A673 (cell line): ENCODE measurements around the gene ABRAXAS1.

DNA sequence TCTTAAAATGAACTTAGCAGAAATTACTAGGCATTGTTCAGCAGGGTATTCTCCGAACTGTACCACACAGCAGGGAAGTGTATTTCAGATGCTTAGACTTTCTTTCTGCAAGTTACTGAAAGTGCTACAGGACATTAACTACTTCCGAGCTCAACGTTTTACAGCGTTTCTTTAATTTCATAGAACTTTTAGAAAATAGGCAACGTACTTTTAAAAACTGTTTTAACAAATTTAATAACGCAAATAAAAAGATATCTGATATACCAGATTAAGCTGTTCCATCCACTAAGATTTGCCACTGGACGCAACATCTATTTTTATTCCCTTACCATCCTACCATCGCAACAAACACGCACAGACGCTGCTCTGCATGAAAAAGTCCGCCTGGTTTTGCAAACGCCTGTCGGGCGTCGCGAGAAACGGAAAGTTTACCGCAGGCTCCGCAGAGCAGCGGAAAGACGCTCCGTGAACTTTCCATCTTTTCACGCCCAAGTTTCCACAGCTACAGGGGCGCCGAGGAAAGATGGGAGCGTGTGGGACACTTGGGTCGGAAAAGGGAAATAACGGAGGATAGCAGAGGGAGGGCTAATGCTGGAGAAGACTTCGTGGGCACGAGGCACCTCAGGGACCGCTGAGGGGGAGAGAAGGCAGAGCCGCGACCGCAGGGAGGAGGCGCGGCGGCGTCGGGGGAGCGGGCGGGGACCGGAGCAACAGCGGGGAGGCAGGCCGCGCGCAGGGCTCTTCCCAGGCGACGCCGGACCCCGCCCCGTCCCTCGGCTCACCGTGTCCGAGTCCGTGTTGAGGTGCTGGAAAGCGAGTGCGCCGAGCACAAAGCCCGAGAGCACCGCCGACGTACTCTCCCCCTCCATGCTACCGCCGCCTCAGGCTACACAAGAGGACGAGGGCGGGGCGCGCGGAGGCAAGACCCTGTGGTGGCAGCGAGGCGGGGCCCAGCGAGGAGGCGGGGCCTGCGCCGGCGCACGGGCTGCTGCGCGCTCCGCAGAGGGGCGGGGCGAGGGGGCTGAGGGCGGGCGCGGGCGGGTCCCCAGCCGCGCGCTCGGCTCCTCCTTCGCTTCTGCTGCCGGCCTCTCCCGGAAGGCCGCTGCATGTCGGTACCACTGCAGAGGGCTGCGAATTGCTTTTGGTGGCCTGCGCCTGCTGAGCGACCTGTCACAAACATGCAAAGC lies at the start of gene ABRAXAS1:
ABRAXAS1 (minus strand) TSS at position 897 of the 1,187 bp plus-strand sequence.
- PRO-cap = bidirectional peak, plus-strand start at position 1,075 of the sequence, minus-strand start at position 892 of the sequence

- PRO-cap = no peak
These were observed 561 bp upstream of the NKX6-1 start for GRCh38 chr4:84499722-84499983.

DNA sequence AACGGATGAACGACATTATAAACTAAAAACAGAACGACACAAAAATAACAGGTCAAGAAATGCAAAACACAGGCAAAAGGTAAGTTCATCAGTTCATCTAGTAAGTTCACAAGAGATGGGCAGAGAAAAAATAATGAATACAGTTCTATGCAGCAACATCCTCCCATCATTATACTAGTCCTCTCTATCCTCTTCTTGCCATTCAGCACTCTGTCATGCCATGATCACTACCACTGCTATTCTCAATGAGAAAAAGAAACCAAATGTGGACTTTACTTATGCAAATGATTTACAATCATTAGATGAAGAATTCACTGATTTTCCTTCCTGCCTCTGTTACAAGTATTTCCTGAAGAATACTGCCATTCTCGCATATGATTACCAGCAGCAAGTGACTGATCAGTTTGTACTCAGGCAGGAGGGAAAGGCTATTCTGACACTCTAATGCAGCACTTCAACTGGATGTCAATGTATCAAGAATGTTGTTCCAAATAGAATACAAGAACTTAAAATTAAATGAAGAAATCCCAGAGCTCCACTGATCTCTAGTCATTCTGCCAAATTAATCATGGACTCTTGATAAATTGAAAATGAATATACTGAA lies 50.3 kb downstream of the WDFY3 start:
- PRO-cap = bidirectional peak, plus-strand start at position 402 of the sequence, minus-strand start at position 212 of the sequence

GRCh38 chr4:84939942-84940643 lies 26.4 kb downstream of the WDFY3 start:
- PRO-cap = no peak

DNA sequence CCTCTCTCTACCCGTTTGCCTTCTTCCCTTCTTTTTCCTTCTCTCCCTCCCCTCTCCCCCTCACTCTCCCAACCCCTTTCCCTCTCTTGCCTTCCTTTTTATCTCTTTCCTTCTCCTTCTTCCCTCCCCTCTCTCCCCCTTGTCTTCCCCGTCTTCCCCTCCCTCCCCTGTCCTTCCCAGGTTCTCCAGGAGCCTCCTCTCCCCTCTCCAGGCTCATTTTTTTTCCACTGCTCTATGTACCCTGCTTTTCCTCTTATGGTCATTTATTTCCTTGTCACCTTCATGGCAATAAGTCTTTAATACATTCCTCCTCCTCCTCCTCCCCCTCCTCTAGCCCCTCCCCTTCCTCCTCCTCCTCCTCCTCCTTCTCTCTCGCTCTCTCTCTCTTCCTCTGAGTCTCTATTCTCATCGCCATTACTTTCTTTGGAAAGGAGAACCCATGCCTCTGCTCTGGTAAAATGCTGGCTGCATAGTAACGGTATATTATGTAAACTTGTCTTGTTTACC lies 35.6 kb downstream of the ARHGAP24 start:
- PRO-cap = no peak

GRCh38 chr4:85603833-85604267 lies 128.9 kb downstream of the ARHGAP24 start:
- PRO-cap = no peak

GRCh38 chr4:85659588-85660082 lies 184.7 kb downstream of the ARHGAP24 start:
- PRO-cap = no peak

- PRO-cap = no peak
These were observed 325.2 kb downstream of the ARHGAP24 start for GRCh38 chr4:85799917-85800739.

GRCh38 chr4:85882423-85883044 lies 407.6 kb downstream of the ARHGAP24 start:
- PRO-cap = no peak

- PRO-cap = unidirectional peak, minus-strand start at chr4:85922489
These were observed 437.5 kb downstream of the MAPK10 start for GRCh38 chr4:85922315-85922708.

DNA sequence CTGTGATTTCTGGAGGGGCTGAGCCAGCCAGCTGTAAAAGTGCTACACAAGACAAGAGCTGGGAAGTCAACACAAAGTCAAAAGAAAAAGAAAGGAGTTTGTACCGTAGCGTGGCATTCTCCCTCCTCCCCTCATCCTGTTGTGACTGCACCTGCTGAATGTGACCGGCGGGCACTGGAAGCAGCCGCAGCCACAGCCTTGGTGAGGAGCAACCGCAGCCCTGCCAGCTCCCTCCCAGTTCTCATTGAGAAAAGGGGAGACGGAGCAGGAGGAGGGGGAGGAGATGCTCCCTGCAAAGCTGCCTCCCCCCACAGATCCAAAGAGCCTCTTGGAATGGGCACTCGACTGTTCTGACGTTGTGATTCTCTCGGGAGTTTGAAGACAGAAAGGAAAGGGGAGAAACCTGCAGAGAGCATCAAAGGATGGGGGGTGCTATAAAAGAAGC lies 429.9 kb downstream of the MAPK10 start:
- PRO-cap = no peak

- PRO-cap = no peak
These were observed 426.8 kb downstream of the MAPK10 start for GRCh38 chr4:85932743-85933701.

DNA sequence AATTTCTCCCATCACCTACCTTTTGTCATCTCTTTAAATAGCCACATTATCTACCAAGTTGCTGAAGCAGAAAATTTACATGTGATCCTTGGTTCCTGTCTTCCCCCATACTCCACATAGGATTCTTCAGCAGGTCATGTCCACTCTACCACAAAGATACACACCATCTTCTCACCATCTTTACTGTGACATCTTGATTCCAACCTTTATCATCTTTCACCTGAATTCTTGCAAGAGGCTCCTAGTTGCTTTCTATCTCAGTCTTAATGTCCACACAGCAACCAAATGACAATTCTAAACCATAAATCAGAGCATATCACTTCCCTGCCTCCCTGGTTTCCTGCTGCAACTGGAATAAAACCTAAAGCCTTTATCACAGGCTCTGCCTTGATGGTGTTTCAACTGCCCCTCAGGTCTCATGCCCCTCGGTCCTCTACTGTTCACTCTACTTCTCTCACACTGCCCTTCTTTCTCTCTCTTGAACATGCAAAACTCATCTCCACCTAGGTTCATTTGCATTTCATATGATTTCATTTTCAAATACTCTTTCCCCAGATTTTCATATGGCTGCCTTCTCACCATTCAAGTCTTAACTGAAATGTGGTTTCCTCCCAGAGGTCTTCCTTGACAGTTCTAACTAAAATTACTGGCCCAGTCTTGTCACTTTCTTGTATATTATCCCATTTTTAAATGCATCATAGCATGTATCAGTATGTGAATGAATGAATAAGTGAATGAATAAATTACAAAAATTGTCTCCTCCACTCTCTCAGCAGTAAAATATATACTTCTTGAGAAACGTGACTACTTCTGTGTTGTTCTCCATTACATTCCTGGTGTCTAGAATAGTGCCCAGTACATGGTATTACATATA lies 91.5 kb downstream of the MAPK10 start:
- PRO-cap = no peak

GRCh38 chr4:86582456-86582867 lies 11.7 kb upstream of the PTPN13 start:
- PRO-cap = no peak

- PRO-cap = bidirectional peak, plus-strand start at chr4:86936356, minus-strand start at chr4:86936176
These were observed 1.3 kb downstream of the AFF1 start for GRCh38 chr4:86936046-86936551.

- PRO-cap = unidirectional peak, minus-strand start at chr4:87017834
These were observed 83.0 kb downstream of the AFF1 start for GRCh38 chr4:87017472-87018517.

DNA sequence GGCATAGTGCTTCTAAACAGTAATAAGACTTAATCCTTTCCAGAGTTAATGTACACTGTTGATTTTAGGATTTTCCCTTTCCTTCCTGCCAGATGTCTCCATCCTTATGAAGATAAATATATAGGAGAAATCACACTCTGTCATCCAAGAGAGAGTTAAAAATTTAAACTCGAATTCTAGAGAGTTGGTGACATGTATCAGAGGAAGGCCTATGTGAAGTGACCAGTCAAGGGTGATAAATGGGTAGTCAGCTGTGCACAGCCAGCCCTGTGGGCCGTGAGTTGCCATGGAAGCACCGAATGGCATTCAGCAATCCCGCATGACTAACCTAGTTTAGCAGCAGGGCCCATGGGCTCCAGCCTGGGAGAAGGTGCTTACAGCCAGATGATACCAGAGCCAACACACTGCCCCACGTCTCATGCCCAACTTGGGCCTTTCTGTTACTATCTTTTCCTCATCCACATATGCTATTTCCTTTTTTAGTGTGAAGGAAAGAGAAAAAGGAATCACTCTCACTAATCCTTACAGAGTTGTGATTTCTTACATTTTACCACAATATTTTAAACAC lies 104.0 kb downstream of the AFF1 start:
- PRO-cap = no peak

DNA sequence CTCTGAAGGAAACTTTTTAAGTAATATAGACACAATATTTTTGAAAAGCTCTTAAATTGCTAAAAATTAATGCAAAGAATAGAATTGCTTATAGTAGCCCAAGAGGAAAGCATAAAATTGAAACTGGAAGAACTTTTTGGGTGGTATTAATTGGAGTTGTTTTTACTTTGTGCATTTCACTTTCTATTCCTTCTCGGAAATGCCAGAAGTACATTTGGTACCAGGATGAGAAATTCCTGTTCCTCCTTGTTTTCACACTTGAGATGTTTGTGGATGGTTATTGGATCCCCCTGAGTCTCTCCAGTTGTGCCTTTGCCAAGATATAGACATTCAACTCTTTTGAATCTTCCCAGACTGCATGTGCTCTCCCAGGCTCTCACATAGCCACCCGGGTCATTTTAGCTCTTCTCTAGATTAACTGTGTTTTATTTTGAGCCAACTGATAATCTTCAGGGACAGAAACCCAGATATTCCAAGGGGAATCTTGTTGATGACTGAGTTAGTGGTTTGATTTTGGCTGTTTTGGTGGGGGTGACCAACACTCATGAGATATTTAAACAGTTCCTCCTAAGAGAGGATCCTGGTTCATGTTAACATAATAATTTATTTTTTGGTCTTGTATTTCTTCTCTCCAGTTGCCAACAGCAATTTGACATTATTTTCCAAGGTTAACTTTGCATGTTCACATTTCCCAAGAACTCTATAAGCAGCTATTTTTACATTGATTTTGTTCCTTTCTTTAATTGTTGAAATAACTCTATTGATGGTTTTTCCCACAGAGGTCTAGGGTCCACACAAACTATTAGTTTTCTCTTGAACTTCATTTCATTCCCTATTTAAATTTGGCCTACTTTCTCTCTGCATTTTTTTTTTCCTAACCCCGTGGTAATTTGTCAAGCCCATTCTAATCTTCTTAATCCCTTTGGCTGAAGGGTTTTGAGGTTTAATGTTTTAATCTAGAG lies 120.7 kb downstream of the AFF1 start:
- PRO-cap = no peak

- PRO-cap = no peak
These were observed 130.1 kb downstream of the AFF1 start for GRCh38 chr4:87064777-87065463.

DNA sequence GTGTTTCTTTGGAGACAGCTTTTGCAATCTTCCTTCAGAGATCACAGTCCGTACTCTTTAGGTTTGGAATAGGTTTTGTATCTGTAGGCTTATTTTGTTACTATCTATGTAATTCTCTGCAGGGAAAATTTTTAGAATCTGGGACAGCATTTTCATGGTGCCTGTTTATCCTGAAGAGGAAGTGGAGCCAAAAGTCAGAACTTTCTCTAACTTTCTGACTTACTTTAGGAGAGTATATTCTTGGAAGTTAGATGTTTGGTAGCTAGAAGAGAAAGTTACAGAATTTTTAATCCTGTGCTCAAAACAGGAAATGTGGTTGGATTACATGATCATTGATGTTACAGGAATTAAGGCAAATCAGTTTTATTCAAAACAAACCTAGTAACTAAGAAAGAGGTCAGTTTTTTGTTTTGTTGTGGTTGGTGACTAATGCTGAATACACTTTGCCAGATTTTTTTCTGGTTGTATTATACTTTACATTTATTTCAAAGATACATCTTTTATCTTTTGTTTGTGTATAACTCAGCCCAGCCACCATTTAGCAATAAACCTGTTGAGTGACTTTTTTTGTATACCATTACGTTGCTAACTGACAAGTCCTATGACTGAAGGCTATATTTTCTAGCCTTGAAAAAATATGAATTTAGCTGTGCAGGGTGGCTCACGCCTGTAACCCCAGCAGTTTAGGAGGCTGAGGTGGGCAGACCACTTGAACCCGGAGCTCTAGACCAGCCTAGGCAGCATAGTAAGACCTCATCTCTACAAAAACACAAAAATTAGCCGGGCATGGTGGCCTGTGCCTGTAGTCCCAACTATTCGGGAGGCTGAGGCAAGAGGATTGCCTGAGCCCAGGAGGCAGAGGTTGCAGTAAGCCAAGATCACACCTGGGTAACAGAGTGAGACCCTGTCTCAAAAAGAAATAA lies 116.7 kb downstream of the KLHL8 start:
- PRO-cap = no peak